AG08470 (cell line): ENCODE measurements around the genes RAPGEF3, ZNF641 and RND1.

DNA sequence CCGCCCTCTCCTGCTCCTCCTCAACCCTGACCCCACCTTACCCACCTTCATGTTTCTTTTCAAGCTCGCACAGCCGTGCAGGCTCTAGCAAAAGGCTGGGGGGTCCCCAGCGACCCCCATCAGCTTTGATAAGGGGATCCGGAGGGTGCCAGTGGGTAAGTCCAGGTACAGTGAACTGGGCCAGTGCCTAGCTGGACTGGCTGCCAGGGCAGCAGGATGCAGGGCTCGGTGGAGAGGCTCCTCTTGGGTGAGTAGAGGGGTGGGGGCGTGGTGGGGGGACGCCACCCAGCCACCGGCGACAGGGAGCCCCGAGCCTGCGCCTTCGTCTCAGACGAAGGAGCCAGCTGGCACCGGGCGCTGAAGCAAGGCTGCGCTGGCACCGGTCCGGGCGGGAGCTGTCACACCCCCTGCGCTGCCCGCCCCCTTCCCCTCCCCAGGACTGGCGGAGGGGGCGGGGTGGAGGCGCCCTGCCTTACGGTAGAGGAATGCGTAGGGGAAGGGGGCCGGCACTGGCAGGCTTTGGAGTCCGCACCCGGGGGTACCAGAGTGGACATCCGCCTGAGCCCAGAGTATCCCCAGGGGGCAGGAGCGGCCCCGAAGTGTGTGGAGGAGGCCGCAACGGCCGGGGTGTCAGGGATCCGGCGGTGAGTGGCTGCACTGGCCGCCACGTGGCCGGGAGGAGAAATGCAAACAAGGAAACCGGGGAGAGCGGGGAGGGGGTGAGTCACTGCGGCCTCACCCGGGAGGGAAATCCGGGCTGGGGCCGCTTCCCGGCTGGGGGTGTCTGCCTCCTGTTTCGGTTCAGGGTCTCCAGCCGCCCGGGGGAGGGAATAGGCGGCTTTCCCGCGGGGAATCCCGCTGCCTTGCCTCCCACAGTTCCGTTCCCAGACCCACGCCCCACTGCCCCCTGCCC is at the start of gene RAPGEF3:
TSS of gene RAPGEF3 (minus strand) at position 375 of the 913 bp plus-strand sequence.
- RRBS: 4% methylated on average over 22 of the region's 57 CpGs

DNA sequence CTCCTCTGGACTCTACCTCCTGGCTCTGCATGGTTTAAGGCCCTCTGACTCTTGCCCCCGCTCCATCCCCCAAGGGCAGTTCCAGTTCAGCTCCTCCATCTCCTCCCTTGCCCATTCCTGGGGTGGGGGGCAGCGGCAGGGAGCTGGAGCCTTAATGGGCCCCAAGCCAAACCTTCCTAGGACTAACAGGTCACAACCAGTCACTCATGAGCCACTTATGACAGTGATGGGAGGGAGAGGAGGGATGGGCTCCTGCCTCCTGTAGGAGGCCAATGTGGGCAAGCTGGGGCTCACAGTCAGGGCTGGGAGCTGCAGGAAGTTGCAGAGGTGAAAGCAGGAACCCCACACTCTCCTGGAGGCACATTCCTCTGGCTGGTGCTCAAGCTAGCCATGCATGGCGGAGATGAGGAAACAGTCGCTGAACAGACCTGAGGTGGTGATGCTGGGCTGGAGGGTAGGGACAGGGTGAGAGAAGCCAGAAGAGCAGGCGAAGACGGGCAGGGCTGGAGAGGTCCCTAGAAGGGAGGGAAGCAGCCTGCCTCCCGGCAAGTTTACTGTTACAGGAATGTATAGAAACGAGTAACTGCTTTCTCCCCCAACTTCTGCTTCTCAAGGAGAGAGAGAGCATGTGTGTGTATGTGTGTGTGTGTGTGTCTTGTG is 5.0 kb upstream of the RAPGEF3 start:
- RRBS: no CpG with 5 or more reads among the region's 8 CpGs

GRCh38 chr12:47798399-47799224 is 21.1 kb downstream of the HDAC7 start:
- RRBS: no CpG with 5 or more reads among the region's 21 CpGs

GRCh38 chr12:47805021-47806024 is 14.4 kb downstream of the HDAC7 start:
- RRBS: no CpG with 5 or more reads among the region's 11 CpGs

DNA sequence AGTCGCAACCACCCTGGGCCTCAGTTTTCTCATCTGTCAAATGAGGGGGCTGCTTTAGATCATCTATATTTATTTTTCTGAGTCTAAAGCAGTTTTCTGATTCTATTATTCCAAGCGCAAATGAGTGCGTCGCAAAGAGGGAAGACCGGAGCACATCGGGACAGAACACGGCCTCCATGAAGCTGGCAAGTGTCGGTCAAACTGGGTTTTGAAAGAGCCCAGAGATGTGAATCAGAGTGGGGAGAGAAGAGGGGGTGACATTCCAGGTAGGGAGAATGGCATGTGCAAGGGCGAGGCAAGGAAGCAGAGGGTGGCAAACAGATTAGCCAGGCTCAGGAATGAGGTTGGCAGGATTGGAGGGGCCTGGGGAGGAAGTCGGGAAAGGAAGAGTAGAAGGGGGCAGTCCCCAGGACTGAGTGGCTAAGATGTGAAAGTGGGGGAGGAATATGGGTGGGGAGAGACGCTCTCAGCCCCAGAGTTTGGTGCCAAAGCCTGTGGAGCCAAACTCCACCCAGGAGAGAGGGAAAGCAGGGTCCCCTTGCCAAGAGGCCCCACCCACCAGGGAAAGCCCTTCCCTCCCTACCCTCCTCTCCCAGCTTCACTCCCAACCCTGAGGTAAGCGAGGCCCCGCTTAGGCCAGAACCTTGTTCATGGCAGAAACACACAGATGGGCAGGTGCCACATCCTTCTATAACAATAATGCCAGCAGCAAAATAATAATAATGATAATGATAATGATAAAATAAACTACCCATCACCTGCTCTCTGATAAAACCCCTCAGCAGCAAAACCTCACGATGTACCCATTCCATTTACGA is 5.5 kb upstream of the HDAC7 start:
- RRBS: no CpG with 5 or more reads among the region's 15 CpGs

DNA sequence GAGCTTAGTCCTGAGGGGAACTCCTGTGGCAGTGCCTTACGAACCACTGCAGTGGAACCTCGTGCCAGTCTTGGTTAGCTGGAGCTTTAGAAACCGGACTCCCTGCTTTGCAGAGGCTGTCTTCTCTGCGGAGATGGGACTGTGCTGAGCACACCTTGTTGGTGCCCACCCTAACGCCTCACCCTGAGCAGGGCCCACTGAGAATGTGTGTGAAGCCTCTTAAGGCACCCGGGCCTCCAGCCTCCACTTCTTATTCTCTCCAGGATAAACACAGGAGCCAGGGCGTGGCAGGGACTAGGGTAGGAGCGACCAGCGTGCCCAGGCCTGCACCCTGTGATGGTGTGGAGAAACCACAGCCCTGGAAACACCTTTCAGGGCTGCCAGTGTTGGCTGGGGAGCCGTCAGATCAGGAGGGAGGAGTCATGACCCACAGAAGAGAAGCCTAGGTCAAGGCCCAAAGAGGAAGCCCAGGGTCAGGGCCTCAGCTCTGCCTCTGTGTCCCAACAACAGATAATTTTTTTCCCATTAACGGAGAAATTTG is 41.4 kb downstream of the VDR start:
- RRBS: no CpG with 5 or more reads among the region's 11 CpGs

DNA sequence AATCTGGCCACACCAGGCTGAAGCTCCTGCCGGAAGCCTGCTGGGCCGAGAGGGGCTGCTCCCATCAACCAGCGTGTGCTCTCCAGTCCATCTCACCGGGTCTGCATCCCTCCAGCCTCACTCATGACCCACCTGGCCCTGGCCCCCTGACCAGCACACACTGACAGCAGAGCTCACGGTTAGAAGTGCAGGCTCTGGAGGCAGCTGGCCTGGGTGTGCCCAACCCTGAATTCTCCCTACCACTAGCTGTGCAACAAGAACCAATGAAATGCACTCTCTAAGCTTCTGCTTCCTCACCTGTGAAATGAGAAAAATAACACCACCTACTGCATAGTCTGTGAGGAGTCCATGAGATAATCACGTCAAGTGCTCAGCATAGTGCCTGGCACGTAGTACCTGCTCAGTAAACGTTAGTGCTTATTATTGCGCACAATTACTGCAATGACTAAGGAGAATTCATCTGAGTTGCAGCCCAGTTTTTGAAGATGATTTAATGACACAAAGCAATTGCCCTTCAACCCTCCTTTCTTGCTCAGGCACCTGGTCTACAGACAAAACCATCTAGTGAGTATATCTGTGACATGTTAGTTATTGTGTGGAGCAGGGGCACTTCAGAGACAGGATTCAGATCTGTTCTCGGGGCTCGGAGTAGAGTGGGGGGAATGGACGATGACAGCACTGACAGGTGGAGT is 8.8 kb downstream of the VDR start:
- RRBS: 92% methylated on average over 4 of the region's 12 CpGs

- RRBS: no CpG with 5 or more reads among the region's 5 CpGs
Measured at GRCh38 chr12:48106464-48106640, 473 bp upstream of the SENP1 start.

- RRBS: no CpG with 5 or more reads among the region's 4 CpGs
Measured at GRCh38 chr12:48122300-48123149, 3.4 kb downstream of the PFKM start.

DNA sequence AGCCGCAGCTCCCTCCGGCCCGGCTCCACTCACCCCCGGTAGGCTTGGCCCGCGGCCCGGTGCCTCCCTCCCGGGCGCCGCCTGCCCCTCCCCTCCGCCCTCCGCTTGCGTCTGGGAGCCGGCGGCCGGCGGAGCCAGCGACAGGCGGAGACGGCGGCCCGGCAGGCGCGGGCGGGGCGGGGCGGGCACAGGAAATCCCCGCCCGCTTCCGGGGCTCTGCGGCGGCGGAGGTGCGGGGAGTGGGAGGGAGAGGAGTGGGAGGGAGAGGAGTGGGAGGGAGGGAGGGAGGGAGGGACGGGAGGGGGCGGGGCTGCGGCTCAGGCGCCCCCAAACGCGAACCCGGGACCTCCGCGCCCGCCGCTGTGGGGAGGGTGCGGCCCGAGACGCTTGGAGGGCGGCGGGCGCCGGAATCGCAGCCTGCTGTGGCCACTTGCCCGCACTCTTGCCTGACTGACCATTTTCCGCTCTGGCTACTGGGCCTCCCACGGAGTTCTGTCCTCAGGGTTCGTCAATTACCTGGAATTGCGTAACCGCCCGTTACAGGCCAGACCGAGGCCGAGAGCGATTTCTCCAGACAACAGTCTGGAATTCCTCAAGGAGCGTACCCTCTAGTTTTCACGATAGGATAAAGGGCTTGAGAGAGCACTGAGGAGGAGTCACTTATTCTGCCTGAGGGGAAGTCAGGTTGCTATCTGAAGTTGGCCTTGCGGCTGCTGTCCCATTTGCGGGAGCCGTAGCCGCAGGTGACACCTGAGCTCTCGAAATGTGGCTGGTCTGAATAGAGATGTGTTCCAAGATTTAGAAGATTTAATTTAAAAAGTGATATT is at the start of gene ZNF641:
TSS of gene ZNF641 (minus strand) at position 167 of the 827 bp plus-strand sequence.
- RRBS: 2% methylated on average over 27 of the region's 70 CpGs

DNA sequence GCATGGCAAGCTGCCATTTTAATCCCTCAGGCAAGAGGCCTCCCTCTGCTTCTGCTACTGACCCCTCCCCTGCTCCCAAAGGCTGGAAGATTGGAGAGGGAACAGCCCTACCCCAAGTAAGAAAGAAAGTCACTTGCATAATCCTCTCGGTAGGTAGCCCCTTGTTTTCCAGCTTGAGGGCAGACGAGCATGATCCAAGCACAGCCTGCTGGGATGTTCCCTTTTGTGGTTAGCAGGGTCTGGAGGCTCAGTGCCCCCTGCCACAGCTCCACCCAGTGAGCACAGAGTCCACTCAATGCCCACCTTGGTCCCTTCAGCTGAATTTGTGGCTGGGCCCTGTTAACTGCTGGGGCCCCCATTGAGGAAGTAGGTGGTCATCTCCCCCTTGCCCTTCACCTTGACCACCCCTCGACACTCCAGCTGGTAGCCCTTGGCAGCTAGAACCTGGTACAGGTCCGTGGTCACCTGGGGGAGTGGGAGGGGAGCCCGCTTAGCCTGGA is 20.6 kb downstream of the ADCY6 start:
- RRBS: no CpG with 5 or more reads among the region's 5 CpGs

DNA sequence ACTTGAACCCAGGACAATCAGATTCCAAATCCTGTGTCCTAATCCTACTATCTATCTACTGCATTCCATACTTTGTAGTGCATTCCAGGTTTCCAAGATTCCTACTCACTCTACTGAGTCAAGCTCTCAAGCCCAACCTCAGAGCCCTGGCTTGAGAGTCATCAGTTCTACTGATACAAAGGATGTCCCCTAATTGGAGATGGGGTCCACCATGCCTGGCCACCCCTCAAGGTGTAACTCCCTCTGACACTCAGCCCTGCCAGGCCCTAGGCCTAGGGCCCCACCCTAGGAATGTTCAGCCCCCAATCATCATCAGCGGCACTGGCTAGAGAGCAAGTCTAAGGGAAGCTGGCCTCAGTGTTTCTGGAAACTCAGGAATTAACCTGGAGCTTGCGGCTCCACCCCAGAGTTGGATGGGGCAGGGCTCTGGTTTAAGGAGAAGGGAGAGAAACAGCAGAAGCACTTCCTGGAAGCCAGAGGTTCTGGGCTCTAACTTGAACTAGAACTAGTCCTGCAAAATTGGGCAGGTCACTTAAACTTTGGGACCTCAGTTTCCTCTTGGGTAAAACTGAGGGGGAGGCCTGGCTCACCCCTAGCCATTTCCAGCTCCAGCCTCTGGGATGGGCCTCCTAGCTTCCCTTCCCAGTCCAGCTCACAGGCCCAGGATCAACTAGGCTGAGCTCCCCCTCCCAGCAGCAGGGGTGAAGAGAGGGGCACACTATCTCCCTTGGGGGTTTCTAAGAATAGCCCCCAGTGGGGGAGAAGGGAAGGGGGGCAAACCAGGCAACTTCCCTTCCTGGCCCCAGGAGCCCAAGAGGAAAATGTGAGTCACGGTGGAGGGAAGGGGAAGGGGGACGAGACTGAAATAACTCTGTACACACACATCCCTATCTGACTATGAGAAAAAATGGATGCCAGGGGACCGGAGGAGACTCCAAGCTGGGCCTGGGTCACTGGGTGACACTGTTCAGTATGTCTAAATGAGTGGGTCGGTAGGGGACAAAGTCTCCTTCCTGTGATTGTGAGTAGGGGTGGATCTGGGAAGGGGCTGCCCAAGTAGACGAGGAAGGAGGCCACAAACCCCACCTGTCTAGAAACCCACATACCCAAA is 9.2 kb downstream of the ADCY6 start:
- RRBS: no CpG with 5 or more reads among the region's 7 CpGs

DNA sequence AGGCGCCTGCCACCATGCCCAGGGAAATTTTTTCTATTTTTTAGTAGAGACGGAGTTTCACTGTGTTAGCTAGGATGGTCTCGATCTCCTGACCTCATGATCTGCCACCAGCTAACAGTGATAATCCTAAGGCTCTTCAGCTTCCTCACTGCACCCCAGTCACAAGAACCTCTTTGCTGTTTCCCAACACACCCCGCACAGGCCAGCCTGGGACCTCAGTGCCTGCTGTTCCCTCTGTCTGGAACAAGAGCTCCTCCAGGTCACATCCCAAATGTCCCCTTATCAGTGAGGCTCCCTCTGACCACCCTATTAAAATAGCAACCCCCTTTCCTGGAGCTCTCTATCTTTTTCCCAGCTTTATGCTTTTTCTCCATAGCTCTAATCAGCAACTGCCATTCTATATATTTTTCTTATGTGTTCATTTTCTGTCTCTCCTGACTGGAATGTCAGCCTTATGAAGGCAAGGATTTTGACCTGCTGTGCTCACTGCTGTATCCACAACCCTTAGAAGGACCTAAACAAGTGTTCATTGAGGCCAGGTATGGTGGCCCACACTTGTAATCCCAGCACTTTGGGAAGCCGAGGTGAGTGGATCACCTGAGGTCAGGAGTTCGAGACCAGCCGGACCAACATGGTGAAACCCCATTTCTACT is 4.0 kb downstream of the ADCY6 start:
- RRBS: no CpG with 5 or more reads among the region's 7 CpGs

DNA sequence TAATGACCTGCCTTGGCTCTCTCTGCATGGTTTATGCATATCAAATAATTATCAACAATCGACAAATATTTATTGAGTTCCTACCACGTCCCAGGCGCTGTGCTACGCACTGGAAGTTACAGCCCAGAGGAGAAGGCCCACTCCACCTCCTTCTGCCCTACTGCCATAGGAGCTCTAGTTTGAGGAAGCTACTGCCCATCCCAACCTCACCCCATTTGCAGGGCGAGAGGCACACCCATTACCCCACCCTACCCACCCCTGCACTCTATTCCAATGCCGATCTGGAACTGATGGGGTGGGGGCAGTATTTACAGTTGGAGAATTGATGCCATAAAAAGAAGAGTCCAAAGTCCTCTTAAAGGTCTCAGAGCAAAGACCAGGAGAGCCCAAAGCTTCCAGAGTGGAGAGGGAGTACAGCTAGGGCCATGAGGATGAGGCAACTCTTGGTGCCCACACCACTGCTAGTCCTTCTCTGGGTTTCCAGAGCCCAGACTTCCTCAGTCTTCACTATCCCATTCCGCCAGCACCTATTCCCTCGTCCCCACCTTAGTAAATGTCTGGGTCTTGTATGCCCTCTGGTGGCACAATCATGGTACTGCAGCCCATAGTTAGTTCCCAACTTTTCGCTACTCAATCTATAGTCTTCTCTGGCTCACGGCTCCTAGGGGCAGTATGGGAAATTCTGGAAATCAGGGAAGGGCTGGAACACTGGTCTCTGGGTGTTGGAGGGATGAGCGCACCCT is 6.7 kb upstream of the ADCY6 start:
- RRBS: no CpG with 5 or more reads among the region's 11 CpGs

GRCh38 chr12:48815806-48816250 is 2.5 kb upstream of the CACNB3 start:
- RRBS: no CpG with 5 or more reads among the region's 7 CpGs

DNA sequence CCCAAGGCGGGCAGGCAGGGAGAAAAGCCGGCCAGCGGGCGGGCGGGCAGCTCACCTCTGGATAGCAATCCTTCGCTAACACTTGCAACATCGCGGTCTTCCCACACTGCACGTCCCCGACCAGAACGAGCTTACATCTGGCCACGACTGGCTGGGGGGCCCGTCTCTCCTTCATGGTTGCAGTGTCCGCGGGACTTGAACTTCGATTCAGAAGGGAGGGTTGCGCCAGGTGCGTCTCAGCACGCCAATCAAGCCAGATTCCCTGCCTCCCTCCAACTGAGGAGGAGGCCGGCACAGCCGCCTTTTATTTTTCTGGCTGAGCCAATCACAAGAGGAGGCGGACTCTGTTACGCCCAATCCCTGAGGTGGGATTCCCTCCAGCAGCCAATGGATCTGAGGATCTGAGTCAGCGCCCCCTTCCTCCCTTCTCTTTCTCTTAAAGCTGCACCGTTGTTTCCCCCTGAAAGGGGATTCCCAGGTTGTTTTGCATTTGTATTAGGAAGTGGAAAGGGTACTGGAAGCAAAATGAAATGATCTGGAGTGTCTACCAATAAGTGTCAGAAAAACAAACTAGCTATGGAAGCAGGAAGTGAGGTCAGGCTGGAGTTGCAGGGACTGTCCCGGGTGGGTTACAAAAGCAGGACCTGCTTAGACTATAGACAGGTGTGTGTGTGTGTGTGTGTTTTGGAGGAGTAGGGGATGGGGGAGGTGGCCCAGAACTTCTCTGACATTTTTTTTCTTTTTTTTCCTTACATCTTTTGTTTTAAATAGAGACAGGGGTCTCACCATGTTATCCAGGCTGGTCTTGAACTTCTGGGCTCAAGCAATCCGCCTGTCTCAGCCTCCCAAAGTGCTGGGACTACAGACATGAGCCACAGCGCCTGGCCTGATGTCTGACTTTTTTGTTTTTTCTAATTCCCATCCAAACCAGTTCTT is at the start of gene RND1:
TSS of gene RND1 (minus strand) at position 278 of the 936 bp plus-strand sequence.
- RRBS: no CpG with 5 or more reads among the region's 28 CpGs

DNA sequence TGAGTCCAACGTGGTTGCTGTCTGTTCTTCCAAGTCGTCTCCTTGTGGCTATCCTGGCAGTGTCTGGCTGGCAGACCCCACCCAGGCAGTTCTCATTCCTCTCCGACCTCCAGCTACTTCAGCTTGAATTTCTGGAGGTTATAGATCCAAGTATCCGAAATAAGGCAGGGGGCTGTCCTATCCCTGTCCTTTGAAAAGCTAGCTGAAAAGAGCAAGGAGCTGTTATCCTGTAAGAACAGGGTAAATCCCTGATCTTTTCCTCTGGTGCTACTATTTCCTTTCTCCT is 532 bp upstream of the FKBP11 start:
- RRBS: no CpG with 5 or more reads among the region's 4 CpGs

DNA sequence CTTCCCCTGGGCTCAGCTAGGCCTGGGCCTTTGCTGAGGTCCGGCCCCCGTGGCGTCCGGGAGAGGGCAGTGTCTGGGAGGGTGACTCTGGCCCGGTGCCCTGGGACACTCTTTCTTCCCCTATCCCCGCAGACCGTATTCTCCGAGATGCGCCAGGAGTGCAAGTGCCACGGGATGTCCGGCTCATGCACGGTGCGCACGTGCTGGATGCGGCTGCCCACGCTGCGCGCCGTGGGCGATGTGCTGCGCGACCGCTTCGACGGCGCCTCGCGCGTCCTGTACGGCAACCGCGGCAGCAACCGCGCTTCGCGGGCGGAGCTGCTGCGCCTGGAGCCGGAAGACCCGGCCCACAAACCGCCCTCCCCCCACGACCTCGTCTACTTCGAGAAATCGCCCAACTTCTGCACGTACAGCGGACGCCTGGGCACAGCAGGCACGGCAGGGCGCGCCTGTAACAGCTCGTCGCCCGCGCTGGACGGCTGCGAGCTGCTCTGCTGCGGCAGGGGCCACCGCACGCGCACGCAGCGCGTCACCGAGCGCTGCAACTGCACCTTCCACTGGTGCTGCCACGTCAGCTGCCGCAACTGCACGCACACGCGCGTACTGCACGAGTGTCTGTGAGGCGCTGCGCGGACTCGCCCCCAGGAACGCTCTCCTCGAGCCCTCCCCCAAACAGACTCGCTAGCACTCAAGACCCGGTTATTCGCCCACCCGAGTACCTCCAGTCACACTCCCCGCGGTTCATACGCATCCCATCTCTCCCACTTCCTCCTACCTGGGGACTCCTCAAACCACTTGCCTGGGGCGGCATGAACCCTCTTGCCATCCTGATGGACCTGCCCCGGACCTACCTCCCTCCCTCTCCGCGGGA is 3.1 kb downstream of the WNT1 start:
- RRBS: 9% methylated on average over 5 of the region's 90 CpGs

- RRBS: no CpG with 5 or more reads among the region's 9 CpGs
Measured at GRCh38 chr12:49019495-49020297, 1.1 kb upstream of the PRKAG1 start.

DNA sequence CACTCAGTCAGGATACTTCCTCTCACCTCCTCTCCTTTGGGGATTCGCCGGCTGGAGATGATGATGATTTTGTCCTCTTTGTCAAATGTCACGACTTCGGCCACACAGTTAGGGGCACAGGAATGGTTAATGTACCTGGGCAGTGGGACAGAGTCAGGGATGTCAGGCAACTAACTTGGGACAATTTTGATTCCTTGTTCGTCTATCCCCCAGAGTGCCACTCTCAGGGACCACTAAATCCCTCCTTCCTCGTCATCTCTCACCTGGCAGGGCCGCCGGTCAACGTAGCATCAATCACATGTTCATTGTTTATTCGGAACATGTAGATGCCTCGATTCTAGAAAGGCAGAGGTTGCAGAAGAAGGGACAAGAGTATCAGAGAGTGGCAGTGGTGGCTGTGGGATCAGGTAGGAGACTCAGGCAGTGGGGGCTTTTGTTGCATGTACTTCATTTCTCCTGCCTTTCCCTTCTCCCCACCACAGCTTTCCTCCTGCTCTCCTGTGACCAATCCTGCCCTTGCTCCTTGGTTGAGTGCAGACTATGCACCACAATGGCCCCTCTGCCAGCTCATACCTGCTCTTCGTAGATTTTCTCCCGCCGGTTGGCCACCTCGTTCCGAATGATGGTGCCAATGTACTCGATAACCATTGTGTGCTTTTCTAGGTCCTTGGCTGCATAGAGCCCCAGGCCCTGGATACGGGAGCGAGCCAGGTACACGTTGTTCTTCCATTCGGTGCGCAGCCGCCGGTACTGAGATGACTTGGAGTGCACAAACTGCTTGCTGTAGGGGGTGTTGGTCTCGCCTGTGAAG is 3.6 kb upstream of the PRKAG1 start:
- RRBS: no CpG with 5 or more reads among the region's 25 CpGs